ENCODE measurements around a stretch of chr2.

- RRBS, result no CpG with 5 or more reads among the region's 11 CpGs
These were observed 227.8 kb downstream of the GBX2 start for GRCh38 chr2:235940248-235940934.

DNA sequence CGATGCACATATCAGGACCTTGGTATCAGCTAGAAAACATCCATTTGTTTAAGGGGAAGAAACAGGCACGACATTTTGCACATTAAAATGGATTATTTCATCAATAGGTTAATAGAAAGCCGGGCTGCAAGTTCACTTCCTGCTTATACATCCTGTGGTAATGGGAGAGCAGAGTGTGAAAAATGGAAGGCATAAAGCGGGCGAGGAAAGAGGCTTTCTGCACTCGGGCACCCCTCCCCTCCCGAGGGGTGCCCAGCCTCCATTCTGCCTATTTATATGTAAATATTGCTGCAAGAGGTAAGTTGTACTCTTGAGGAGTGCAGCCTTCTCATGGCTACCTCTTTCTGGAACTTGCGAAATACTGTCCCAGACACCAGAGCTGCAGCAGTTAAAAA, 156.1 kb downstream of the GBX2 start:
- RRBS, result no CpG with 5 or more reads among the region's 8 CpGs

DNA sequence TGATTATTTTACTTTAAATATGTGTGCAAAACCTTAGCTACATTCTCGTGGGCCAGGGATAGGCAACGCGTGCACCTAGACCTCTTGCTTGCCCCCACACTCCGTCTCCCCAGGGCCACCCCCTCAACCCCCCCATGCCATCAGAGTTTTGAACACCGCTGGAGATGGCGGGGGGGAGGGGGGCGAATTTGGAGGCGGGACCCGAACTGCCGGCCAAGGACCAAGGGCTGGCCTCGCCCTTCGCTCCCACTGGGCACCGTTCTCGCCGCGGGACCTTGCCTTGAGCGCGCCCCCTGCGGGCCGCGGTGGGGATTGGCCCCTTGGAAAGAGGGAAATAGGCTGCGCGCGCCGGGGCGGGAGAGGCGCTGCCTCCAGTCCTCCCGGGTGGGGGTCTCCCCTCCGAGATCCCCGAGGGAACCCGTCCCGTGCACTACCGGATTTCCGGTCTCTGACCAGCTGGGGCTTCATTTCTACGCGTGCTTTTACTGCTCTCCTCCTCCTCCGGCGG, 9.8 kb upstream of the GBX2 start:
- RRBS, result 2% methylated on average over 10 of the region's 38 CpGs

- RRBS, result 20% methylated on average over 3 of the region's 18 CpGs
These were observed 7.2 kb downstream of the ACKR3 start for GRCh38 chr2:236576630-236577436.

- RRBS, result no CpG with 5 or more reads among the region's 4 CpGs
These were observed 13.2 kb downstream of the ACKR3 start for GRCh38 chr2:236582895-236583130.

DNA sequence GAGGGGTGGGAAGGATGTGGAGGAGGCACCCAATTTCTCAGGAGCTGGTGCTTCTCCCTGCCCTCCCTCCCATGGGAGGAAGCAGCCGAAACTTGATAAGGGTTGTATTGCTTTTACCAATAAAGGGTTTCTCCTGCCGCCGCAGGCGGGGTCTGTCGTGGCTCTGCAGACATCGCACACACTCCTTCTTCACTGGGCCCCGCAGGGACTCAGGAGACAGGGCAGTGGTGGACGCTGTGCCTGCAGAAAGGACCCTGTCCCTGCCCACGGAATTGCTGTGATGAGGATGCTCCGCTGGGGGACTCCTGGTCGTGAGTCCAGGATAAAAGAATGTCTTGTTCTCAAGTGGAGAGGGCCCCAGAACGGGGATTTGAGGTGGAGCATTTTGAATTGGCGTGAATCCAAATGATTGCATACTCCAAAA, 119.2 kb downstream of the ACKR3 start:
- RRBS, result no CpG with 5 or more reads among the region's 13 CpGs

DNA sequence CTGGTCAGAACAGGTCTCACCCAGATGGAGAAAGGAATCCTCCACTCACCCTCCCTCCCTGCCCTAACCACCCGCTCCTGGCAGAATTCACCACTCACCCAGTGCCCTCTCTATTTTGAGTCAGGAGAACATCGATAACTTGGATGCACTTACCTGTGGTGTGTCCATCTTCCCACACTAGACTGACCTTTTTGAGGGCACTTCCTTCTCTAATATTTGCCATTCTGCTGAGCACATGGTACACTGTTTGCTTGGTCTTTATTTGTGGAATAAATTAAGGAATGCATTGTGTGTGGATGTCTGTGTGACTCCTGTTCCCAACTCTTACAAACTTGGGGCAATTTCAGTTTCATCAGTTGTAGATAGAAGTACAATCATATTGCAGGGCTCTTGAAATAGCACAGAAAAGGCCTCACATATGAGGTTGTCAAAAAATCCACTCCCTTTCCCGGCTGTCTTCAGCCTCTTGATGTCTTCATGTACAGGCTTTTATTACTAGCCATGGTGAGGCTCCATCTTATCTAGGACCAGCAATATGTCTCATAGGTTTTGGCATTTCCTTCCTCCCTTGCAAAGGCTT, 133.8 kb downstream of the ACKR3 start:
- RRBS, result no CpG with 5 or more reads among the region's 3 CpGs

DNA sequence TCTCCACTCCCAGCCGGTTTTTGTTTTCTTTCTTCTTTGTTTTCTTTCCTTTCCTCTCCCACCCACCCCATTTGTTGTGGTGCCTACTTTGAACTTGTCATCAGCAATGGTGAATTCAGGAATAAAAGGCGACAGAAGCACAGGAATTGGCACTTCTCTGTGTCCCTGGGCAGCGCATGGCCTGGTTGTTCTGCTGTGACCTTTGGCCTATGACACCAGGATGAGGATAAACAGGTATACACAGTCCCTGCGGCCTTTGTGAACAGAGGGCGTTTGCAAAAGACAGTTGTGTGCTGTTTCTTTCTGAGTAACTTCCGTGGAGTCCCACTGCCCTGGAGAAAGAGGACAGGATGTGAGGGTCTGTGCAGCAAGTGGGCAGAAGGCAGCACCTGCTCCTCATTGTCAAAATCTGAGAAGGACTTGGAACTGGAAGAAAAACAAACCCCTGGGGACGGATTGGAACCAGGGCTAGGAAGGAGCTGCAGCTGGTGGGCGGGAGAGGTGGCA, 159.3 kb downstream of the ACKR3 start:
- RRBS, result no CpG with 5 or more reads among the region's 8 CpGs

GRCh38 chr2:236753501-236754125, 184.0 kb downstream of the ACKR3 start:
- RRBS, result no CpG with 5 or more reads among the region's 5 CpGs

DNA sequence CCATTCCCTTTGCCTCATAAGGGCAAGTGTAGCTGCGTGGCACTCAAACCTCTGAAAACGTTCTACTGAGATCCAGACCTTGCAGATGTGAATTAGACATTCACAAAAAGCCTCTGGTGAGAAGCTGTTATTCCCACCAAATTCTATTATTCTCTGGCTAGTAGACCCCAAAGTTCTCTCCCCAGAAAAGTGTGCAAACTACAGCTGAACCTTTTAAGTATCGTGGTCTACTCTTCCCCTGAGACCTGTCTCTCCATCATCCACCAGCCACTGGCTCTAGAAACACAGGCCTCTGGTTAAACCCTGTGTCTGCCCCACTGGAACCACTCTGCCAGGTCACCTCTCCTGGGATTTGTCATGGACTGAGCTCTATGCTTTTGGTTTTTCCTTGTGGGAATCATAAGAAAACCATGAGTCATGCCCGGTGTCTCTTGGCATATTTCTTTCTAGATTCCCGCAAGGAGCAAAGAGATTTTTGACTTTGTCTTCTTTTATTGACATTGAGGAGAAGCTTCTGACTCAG, 206.9 kb downstream of the ACKR3 start:
- RRBS, result no CpG with 5 or more reads among the region's 5 CpGs

DNA sequence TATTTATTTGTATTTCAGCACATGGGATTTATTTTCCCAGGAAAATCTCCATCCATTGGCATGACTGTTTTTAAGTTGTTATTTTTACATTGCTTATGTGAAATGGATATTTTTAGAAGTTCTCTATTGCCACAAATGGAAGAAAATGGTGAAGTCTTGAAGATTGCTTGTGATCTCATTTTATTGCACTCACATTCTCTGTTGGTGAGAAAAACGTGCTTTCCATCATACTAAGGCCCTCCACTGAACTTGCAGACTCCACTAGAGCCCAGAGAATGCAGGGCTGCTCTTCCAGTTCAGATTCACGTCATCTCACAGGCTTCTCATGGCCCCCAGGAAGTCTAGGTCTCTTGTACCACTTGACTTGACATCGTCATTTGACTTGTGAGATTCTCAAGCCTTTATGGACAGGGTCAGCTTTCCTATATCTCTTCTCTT, 254.8 kb upstream of the COPS8 start:
- RRBS, result no CpG with 5 or more reads among the region's 3 CpGs

DNA sequence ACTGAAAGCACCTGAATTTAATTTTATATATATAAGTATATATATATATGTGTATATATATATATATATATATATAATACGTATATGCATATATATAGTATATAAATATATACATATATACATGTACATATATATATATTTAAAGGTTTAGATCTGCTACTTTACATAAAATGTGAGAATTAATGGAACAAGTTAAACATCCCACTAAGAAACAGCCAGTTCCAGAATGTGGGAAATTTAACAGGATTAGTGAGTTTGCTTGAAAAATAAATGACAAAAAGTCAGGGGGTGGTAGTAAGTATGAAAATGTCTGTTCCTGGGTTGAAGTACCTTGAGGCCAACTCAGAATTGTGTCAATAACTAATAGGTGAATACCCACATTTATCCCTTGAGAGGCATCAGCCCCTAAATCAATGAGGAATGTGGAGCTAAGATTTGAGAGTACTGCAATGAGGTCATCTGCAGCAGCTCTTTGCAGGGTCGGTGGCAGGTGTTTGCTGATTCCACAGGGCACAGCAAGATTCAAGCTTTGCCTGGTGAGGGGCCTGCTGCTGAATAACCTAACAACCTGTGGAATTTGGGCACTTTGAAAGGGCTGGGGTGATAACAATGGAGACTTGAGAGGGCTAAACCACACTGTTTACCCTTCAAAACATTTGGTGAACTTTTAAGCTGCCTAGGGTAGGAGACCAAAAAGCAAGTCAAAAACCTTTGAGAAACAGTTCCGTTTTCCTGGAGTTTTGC, 15.2 kb downstream of the COPS8 start:
- RRBS, result no CpG with 5 or more reads among the region's 3 CpGs

GRCh38 chr2:237156389-237156889, 70.8 kb downstream of the COPS8 start:
- RRBS, result 2% methylated on average over 9 of the region's 25 CpGs

- RRBS, result no CpG with 5 or more reads among the region's 14 CpGs
These were observed 85.7 kb downstream of the COPS8 start for GRCh38 chr2:237171066-237172018.

GRCh38 chr2:237184045-237184431, 98.3 kb downstream of the COPS8 start:
- RRBS, result no CpG with 5 or more reads among the region's 6 CpGs

DNA sequence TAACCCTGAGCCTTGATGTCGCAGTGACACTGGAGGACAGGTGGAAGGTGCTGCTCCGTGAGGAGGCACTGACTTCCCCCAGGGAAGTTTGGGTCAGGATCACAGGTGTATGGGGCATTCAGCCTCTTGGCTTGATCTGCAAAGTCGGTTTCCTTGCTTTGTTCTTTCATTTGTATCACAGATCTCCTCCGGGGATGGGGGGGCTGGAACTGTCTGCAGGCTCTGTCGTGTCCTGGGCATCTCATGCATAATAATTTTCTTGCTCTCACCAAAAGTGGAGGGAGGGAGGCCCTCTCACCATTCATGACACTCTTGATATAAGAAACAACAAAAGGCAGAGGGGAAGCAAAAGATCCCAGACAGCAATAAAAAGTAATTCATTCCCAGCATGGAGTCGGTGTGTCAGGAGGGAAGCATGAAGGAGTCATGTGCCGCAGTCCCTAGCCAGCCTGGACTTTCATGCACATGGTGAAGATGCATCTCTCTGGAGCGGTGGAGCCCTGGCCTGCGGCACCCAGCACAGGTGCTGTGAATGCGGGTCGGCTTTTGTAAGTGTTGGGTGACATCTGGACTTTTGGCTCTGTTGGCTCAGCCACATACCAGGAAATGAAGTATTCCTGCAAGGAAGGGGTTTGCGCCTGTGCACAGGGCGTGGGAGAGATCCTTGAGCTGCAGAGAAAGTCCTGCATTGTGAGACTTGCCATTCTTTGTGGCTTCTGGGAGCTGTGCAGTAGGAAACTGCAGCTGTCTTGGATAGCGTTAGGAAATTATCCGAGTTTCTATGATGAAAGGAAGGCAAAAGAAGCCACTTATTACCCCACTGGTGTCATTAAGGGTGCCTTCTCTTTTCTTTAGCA, 119.3 kb downstream of the COPS8 start:
- RRBS, result no CpG with 5 or more reads among the region's 15 CpGs

DNA sequence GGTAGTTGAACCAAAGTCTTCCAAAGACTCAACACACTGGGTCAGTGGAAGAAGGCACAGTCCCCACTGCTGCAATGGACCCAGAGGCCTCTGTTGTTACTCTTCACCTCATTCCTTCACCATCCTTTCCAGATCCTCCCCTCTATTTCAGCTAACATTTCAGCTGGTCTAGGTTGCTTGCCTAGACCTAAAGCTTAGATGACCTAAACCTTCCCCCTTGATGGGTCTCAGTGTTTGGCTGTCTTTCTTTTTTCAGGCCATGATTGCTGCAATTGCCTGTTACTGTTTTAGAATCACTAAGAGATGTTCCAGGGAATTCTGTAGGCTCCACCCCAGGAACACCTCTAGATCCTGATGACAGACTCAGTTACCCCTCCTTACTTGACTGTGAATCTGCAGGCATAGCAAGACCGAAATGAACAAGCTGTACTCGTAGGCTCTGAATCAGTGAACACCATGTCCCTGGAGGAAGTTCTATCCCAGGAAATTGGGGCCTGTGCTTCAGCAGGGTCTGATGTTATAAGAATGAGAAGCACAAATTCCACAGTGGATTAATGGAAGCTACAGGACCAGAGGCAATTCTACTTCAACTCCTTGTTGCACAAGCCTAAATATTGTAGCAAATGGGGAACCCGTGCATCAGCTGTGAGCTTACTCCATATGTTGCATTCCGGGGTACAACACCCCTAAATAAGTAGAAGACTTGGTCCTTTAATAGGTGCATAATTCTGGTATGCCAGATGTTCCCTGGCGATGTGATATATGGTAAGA, 148.6 kb downstream of the COPS8 start:
- RRBS, result no CpG with 5 or more reads among the region's 5 CpGs

- RRBS, result no CpG with 5 or more reads among the region's 17 CpGs
These were observed 135.5 kb downstream of the COL6A3 start for GRCh38 chr2:237278337-237279013.

DNA sequence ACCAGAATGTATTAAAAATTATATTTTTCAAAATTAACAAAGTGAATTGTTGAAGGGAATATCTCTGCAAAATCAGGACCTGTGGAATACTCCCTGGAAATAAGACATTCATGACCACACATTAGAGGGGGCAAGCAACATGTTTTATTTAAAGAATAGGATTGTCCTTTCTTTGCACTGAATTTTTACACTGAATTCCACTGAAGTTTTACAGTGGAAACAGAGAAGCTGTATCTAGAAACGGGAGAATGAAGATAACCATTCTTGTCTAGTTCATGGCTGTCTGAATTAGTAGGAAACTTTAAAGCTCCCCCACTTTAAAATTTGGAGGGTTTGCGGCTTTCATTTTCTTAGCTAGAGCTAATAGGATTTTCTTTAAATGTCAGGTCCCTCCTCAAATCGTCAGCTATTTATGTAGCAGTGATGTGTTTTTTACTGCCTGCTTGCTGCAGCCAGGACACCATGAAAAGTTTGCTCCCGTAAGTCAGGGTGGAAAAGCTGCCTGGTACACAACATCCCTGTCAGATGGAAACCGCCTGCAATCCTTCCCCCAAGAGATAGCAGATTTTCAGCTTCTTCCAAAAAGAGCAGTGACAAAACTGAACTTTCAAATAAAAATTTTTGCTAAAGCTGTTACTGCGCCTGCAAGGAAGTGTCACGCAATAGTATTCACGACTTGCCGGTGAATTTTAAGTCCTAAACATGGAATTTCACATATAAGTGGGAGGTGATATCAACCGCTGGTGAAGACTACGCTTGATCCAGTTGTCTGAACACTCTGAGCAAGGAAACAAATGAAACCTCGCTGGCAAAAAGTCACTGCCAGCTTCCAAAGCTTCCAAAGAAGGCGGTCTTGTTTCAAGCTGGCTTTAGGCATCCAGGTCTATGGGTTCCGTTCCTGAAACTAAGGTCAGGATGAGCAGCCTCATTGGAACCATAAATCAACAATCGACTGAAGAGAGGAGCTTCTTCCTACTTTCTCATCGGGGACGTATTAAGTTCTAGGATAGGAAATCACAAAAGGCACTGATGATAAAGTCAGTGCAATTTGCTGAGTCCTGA, 3.0 kb downstream of the COL6A3 start:
- RRBS, result no CpG with 5 or more reads among the region's 17 CpGs

- RRBS, result no CpG with 5 or more reads among the region's 17 CpGs
These were observed 20.9 kb upstream of the COL6A3 start for GRCh38 chr2:237434722-237435408.